BJ (cell line): ENCODE measurements around a stretch of chr20.

DNA sequence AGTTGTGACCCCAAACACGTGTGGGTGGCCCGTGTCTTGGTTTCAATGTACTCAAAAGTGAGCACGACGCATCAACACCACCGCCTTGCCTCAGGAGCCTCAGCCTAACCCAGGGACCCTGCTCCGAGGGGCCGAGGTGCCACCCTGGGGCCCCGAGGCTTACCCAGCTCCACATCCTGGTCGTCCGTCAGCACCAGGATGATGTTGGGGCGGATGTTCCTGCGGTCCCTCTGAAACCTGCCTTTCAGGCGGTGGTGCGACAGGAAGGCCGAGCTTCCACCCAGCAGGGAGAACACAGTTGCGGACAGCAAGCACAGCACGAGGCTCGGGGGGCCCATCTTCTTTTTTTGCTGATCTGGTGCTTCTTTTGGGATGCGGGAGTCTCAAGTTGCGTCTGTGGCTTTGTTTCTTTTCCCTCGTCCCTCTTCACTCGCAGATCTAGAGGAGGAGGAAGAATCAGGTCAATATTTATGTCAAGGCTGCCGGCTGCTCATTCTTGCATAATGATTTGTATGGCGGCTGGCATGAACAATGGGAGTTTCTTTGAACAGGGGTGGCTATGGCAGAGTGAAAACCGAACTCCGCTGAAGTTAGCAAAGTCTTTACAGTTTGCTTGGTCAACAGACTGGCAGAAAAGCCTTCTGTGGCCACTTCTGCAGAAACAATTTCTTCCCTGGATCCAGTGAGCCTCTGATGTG is 28.1 kb downstream of the SULF2 start:
- CAGE, long polyA plus RNA = no peak
- RRBS = no CpG with 5 or more reads among the region's 26 CpGs

- CAGE, long polyA plus RNA = no peak
- RRBS = 2% methylated on average over 11 of the region's 94 CpGs
These were observed 919 bp upstream of the SULF2 start for GRCh38 chr20:47785838-47786962.

DNA sequence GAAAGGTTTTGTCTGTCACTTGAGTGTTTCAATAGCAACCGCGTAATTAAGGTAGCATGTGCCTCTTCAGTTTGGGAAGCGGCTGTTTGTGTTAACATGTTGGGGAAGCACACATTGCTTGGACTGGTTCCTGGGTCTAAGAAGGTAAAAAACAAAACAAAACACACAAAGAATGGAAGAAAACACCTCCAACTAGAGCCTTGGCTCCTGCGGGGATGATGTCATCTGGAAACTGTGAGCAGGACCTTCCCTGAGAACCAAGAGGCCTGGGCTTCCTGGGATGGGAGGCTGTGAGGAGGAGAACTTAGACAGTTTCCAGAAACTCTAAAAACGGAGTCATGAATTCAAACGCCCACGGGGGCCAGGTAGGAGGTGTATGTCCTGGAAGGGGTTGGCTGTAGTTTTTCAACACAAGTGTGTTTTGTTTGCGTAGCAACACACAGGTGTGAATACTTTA is 72.9 kb upstream of the SULF2 start:
- CAGE, long polyA plus RNA = no peak
- RRBS = no CpG with 5 or more reads among the region's 8 CpGs

- CAGE, long polyA plus RNA = no peak
- RRBS = no CpG with 5 or more reads among the region's 9 CpGs
These were observed 241.8 kb upstream of the SULF2 start for GRCh38 chr20:48026996-48027506.

DNA sequence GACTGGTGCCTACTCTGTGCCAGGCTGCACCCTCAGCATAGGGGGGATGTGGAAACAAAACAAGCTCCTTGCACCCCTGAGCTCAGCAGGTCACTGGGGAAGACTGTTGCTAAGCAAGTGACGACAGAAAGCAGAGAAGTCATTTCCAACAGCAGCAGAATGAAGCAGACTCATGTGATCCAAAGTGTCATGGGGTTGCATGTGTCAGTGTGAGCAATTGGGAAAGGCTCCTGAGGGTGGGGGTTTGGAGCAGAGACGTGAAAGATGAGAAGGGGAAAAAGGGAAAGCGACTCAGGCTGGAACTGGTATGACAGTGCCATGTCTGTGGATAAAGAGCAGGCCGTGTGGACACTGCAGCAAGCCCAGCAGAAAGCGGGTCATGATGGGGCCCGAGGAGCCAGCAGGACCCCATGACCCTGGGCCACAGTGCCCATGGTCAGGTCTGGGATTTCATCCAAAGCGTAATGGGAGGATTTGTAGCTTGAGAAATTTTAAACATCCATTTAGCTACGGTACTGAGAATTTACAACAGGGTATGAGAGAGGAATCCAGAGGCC is 363.8 kb downstream of the PREX1 start:
- CAGE, long polyA plus RNA = no peak
- RRBS = no CpG with 5 or more reads among the region's 8 CpGs

GRCh38 chr20:48668915-48669230 is 158.9 kb downstream of the PREX1 start:
- CAGE, long polyA plus RNA = no peak
- RRBS = no CpG with 5 or more reads among the region's 6 CpGs

DNA sequence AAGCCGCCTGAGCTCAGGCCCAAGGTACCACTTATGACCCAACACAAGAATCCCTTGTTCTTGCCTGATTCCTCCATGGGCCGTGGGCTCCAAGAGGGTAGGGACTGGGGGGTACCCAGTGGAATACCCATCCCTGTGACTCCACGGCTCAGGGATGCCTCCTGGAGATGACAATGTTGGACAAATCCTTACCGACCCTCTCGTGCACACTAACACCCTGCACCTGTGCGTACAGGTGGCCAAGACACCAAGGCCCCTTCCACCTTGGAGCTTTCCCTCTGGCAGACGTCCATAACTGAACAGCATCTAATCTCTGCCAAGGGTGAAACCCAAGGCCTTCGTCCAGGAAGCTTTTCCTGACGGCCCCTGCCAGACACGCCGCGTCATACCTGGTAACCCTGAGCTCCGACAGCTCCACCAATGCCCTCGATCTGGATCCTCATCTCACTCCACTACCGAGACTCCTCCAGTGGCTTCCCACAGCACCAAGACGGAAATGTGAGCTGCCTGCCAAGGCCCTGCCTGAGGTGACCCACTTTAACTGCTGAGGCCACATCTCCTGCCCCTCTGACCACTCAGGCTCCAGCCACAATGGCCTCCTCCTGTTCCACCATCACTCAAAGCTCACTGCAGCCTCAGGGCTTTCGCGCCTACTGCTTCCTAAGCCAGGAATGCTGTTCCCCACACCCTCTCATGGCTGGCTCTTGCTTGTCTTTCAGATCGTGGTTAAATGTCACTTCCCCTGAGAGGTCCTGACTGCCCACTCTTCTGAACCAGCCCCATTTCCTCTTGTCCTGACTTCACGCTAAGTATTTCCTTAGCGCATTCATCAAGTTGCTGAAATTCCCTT is 143.3 kb downstream of the PREX1 start:
- CAGE, long polyA plus RNA = no peak
- RRBS = no CpG with 5 or more reads among the region's 21 CpGs

GRCh38 chr20:48719152-48719751 is 108.5 kb downstream of the PREX1 start:
- CAGE, long polyA plus RNA = no peak
- RRBS = no CpG with 5 or more reads among the region's 8 CpGs

DNA sequence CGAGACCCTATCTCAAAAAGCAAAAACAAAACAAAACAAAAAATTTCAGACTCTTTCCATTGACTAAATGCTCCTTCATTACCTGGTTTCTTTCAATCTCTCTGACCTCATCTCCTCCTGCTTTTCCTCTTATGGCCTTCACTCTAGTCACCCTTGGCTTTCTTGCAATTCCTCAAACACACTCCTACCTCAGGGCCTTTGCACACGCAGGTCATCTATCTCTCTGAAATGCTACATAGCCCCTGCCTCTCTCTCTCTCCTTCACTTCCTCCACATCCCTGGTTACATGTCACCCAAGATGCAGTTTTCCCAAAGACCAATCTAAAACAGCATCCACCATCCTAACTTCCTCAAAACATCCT is 96.8 kb downstream of the PREX1 start:
- CAGE, long polyA plus RNA = no peak
- RRBS = no CpG with 5 or more reads among the region's 2 CpGs

DNA sequence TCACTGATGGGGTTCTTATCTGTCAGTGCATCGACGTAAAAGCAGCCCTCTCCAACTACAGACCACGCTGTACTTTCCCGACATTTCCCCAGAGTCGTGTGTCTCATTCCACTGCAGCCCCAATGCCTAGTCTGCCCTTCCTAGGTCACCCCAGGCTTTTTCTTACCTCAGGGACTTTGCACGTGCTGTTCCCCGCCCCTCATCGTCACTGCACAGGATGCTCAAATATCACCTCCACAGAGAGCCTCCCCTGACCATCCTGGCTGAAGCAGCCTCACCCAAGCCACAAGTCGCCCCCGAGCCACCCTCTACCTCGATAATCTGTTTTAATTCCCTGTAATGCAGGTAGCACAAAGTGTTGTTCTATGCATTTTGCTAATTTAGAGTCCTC is 60.2 kb downstream of the PREX1 start:
- CAGE, long polyA plus RNA = no peak
- RRBS = no CpG with 5 or more reads among the region's 11 CpGs

DNA sequence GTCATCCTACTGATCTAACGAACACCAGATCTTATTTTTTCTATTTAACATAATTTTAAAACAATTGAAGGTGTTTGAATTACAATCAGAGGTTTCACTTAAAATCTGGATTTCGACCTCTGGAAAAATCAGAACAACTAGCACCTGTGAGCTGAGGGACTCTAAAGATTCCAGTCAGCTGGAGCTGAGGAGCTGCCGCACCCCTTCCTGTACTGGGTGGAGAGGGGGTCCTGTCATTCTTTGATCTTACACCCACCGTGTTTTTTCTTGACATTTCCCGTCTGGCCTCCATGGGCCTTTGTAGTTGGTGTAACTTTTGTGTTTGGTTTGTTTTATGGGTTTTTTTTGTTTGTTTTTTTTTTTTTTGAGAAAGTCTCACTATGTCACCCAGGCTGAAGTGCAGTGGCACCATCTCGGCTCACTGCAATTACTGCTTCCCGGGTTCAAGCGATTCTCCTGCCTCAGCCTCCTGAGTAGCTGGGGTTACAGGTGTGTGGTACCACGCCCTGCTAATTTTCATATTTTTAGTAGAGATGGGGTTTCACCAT is 17.2 kb downstream of the ARFGEF2 start:
- CAGE, long polyA plus RNA = no peak
- RRBS = no CpG with 5 or more reads among the region's 9 CpGs

DNA sequence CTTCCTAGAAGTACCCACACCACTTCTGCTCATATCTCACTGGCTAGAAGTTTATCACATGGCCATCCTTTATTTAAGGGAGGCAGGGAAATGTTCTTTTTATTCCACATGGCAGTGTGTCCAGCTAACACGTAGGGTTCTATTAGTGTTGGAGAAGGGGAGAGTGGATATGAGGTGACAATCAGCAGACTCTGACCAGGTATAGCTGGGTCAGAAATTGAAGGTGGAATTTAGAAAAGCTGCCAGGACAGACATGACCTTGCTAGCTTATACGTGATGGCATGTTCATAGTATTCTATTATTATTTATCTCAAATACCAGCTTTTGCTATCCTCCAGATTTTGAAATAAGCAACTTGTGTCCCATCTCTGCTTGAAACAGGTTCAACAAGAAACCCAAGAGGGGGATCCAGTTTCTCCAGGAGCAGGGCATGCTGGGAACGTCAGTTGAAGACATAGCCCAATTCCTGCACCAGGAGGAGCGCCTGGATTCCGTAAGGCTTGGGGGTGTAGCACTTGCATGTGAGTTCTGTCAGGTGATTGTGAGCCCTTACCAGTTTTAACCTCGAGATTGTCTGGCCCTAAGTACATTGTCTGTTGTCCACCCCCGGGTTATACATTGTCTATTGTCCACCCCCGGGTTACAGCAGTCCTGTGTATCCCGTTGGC is 61.6 kb upstream of the CSE1L start:
- CAGE, long polyA plus RNA = no peak
- RRBS = no CpG with 5 or more reads among the region's 9 CpGs

- CAGE, long polyA plus RNA = no peak
- RRBS = no CpG with 5 or more reads among the region's 9 CpGs
These were observed 61.0 kb upstream of the CSE1L start for GRCh38 chr20:48985016-48985580.

DNA sequence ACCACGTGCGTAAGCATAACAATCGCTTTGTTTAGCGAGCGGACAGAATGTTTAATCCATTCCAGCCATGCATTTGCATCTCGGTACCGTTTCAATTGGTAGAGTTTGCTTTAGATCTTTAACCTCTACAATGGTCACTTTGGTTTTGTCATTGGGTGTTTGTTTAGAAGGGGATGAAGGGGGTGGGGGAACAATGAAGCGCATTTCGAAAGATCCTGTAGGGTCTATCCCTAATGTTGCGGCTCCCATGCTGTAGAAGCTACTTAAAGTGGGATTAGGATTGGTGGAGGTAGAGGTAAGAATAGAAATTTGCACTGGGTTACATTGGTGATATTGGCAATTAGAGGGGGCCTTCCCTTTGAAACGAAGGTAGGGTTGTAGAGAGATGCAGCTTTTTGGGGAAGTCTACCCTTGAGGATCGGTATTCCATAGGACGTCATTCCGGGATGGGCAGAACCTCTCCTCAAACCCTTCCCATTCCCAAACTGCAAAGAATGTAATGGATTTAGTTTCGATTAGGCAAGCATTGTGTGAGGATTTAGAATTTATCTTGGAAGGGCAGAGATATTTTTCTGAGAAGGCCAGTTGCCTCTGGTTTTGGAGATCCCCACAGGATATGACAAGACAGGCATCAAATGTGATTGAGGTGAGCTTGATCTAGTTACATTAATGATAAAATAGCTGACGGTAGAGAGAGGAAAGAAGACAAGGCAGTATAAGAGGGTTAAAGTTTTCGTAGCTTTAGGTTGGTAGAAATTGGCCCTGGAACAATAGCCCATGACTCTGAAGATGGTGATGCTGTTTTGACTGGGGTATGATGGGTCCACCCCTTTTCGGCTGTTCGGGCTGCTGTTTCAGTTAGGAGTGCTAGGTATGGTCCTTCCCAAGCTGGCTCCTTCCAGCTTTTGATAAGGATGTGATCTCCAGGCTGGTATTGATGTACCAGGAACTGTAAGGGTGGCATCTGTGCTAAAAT is 5.4 kb upstream of the ZNFX1 start:
- CAGE, long polyA plus RNA = no peak
- RRBS = no CpG with 5 or more reads among the region's 19 CpGs

GRCh38 chr20:49288008-49288619 is 10.3 kb upstream of the ZNFX1 start:
- CAGE, long polyA plus RNA = no peak
- RRBS = no CpG with 5 or more reads among the region's 2 CpGs

DNA sequence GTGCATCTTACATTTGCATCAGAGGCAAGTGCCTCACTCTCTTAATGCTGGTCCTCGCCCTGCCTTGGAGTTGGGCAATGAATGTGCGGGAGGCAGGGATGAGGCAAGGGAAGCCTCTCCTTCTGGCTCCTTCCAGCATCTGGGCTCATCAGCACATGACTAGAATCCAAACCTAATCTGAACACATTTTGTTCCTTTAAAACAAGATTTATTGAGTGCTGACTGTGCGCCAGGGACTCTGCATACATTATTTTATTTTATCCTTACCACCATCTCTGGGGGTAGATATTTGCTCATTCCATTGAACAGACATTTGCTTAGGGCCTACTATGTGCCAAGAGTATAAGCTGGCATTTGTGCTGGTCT is 71.9 kb upstream of the ZNFX1 start:
- CAGE, long polyA plus RNA = no peak
- RRBS = no CpG with 5 or more reads among the region's 3 CpGs

DNA sequence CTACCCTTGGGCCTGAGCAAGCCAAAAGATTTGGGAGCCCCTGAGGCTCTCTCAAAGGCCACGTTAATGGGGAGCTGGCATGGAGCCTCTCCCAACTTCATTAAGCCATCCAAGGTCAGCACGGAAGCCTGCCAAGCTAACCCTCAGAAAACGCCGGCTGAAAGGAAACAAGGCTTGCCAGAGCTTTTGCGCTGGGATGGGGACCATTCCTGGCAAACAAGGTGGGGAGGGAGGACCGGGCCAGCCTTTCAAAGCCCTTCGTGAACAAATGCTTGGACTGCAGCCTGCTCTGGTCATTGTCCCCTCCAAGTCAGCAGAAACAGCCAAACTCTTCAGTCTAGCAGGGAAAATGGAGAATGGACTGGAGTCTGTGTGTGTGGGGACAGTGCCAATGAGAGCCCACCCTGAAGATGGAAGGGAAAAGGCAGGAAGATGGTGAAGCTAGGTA is 30.2 kb downstream of the KCNB1 start:
- CAGE, long polyA plus RNA = no peak
- RRBS = 48% methylated on average over 2 of the region's 7 CpGs

- CAGE, long polyA plus RNA = no peak
- RRBS = no CpG with 5 or more reads among the region's 7 CpGs
These were observed 28.3 kb upstream of the PTGIS start for GRCh38 chr20:49596219-49596727.

GRCh38 chr20:49647635-49648494 is 65.8 kb downstream of the B4GALT5 start:
- CAGE, long polyA plus RNA = no peak
- RRBS = no CpG with 5 or more reads among the region's 6 CpGs

DNA sequence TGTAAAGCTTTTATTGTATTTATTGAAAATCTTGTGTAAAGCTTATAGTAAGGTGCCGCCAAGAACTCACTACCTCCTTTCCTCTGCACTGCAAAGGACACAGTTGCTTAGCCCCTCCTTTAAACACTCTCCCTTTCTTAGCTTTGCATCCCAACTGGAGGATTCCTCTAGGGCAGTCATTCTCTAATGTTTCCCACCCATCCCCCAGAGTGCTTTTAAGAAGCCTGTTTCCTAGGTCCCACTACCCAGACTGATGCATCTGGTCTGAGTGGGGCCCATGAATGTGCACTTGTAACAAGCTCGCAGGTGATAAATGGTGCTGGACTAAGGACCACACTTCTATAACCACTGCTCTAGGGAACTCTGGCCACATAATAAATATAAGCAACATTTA is 55.2 kb downstream of the B4GALT5 start:
- CAGE, long polyA plus RNA = no peak
- RRBS = no CpG with 5 or more reads among the region's 2 CpGs